Temporal lobe (tissue), 2 donors: ENCODE results near the gene FOSL2.

DNA sequence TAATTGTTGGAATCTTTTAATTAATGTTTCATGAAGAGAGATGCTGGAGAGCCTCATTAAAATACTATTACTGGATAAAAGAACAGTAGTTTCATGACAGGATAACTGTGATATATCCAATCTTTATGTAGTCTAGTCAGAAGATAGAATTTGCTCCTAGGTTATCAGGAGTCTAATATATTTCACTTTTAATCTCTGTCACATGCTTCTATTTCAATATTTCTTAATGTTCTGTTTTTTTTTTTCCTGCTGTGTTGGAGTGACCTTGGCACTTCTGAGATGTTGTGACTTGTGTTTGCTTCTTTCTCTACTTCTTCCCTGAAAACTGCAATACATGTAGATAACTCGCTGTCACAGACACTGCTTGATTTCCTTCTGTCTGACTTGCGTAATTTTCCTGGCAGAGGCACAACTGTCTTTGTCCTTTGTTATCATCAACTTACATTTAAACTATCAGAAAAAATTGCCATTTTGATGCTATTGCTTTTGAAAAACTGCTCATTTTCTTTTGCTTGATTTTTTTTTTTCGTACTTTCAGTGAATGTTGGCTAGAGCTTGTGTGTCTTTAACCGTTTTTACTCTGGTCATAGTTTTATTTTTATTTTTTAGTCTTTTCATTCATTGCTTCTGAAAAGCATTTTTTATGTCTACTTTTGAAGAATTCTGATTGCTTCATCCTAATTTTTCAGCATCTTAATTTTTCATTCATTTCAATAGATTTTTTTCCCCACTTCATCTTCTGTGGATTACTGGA is 69.0 kb downstream of the BABAM2 start:
- RAMPAGE, long total RNA, result no peak

GRCh38 chr2:27977813-27978528 is 87.4 kb downstream of the BABAM2 start:
- RAMPAGE, long total RNA, result no peak

DNA sequence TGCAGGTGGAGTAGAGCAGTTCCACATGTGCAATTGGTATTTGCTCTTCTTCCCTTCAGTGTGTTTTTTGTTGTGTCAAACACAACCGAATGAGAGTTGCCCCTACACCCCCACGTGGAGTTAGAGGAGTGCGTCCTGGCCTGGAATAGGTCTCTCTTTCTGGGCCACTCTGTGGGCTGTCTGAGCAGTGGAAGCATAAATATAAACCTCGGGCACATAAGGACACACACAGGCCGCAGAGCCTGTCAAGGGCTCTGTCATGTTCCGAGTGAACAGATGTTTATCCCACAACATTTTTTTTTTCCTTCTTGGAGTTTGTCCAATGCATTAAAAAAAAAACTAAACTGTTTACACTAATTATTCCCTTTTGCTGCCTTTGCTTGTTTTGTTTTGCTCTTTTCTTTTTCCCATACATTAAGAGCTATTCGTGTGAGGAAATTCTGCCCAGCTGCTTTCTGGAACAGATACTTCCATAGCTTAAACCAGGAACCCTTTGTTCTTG is 228.4 kb upstream of the FOSL2 start:
- RAMPAGE, long total RNA, result no peak

GRCh38 chr2:28275885-28276731 is 116.5 kb upstream of the FOSL2 start:
- RAMPAGE, long total RNA, result no peak

- RAMPAGE, long total RNA, result no peak
Observed at GRCh38 chr2:28392761-28393241, at the start of gene FOSL2. FOSL2 (plus strand) TSS chr2:28392858.

GRCh38 chr2:28395167-28395638 is 2.5 kb downstream of the FOSL2 start:
- RAMPAGE, long total RNA, result no peak

GRCh38 chr2:28403606-28404081 is 11.0 kb downstream of the FOSL2 start:
- RAMPAGE, long total RNA, result no peak

DNA sequence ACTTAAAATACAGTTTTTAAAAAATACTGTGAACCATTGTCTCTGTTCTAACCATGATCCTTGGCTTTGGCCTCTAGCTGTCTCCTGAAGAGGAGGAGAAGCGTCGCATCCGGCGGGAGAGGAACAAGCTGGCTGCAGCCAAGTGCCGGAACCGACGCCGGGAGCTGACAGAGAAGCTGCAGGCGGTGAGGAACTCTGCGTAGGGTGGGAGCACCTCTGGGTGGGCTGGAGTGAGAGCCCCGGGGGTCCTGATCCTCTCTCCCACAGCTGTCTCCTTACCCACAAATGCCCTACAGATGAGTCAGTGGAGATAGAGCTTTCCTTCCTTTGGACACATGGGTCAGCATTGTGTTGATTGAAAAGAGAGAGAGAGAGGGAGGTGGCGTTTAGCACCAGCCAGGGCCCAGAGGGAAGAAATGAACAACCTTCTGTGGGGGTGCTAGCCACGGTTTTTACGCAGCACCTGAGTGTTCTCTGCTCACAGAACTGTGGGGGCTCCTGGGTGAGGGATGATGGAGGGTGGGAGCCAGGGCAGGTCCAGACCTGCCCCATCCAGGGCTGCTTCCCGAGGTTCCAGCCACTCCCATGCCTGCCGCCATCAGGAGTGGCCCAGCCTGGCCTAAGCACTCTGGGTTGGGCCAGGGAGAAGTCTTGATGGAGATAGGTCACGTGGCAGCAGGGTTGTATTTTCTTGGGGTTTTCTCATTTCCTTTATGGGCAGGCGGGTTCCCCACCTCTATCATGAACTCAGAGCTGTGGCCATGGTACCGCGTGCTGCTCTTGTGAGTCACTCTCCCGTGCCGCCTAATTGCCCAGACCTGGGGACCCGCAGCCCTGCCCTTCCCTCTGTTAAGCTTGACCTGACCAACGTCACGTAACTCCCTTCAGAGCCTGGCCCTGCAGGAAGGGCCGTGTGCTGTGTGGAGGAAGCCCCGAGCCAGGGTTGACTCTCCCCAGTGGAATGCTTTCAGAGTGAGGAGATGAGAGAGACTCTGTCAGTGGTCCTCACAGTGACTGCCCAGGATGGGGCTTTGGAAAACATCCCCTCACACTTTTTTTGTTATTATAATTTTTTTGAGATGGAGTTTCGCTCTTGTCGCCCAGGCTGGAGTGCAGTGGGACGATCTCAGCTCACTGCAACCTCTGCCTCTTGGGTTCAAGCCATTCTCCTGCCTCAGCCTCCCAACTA is 16.4 kb downstream of the FOSL2 start:
- RAMPAGE, long total RNA, result no peak

DNA sequence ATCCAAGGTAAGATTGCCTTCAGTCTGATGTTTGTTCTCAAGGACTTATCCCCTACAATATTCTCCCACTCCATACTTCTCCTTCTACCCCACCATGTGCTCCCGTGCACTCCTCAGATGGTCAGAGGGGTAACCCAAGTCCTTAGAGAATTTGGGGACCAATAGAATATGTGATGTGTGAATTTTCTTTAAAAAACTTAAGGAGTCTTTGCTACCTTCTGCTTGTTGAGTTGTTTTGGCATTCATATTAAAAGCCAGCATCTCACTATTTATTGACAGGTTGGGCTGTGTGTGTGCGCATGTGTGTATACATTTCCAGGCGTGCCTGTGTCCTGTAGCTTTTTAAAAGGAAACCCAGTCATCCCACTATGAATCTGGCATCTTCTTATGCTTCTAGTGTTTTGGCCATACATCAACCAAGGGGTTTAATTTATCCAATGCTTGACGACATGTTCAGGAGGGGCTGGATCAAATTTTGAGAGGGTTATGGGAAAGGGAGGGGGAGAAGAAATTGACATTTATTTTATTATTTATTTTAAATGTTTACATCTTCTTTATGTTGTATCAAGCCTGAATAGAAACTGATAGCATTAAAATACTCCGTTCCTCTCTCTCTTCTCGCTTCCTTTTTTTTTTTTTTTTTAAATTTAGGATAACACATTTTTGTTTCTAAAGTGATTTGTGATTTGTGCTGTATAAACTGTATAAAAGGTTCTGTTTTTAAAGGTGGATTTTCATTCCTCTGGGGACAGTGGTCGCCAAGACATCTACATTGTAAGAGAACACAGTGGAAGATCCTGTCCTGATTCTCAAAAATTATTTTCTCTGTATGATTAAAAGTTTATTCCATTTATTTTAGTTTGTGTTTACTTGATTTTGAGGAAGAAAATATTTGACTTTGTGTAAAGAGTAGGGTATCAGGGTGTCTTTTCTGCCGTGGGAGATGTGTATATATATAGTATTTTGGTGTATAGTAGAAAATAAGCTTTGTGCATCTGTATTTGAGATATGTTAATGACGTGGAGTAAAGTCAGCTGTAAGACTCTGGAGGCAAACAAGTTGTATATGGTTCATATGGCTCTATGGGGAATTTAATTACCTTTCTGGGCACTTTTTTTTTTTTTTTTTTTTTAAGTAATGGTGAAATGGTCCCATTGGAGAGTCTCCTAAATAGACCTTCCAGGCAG is 23.6 kb downstream of the FOSL2 start:
- RAMPAGE, long total RNA, result no peak

DNA sequence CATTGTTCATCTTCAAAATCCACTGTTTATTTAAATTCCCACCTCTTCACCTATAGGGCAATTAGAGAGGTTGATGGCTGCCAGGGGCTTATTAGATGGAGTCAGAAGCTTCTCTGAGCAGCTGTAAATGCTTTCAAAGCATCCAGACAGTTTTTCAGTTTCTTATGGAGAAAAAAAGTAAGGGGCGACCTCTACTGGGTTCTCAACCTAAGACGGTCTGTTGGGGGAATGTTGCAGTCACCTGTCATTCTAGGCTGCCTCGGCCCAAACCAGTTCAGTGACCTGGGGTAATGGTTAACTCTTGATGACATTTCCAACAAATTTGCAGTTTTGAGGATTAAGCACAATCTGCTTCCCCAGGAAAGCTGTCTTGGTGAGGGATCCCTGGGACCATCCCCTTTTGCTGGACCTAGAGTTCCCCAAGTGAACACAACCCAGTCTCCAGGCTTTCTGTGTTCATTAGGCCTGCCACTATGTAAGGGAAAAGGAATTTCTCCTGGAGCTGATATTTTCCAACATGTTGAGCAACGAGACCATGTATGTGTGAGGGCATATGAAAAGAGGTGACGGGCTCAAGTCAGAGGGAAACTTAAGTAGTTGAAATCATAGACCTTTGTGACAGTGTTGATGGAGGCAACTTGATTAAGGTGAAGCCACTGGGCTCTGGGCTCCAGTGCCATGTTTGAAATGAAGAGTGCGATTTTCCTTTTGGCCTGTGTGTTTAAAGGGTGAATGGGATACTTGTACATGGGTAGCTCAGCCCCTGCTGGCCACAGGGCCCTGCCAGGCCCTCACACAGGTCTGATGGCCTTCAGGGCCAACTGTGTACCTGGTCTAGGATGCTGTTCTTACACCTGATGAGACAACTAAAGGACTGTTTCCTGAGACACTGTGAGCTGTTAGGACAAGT is 26.9 kb downstream of the FOSL2 start:
- RAMPAGE, long total RNA, result no peak

DNA sequence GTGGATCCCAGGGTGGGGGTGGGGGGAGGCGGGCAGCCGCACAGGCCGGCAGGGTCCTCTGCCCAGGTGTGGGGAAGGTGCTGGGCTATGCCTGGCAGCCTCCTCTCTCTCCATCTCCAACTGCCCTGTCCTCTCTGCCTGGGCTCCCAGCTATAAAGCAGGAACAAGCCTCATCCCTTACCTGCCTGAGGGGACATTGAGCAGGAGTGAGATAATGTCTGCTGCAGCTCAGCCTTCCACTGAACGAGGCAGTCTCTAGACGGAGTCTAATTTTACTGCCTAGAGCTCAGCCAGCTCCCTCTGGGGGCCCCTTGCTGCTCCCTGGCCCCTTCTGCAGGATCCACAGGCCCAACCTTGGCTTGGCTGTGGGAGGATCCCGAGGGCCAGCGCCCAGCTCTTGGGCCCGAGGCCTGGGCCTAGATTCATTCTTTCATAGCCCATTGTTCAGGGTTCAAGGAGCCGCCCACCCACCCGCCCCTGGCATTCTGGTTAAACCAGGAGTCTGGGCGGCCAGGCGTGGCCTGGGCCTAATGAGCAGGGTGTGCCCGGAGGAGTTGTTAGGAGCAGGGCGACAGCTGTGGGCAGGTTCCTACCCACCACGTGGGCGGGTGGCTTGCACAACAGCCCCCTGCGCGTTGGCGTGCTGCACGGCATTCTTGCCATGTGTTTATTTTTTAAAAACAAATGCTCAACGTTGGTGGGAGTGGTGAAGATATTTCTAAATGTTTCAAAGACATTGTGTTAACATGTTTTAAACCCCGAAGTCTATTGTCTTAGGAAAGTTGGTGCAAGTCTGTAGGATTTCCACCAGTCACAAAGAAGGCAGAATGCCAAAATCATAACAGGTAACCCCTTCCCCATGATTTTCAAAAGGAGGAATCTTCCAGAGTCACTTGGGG is 44.7 kb downstream of the FOSL2 start:
- RAMPAGE, long total RNA, result no peak

DNA sequence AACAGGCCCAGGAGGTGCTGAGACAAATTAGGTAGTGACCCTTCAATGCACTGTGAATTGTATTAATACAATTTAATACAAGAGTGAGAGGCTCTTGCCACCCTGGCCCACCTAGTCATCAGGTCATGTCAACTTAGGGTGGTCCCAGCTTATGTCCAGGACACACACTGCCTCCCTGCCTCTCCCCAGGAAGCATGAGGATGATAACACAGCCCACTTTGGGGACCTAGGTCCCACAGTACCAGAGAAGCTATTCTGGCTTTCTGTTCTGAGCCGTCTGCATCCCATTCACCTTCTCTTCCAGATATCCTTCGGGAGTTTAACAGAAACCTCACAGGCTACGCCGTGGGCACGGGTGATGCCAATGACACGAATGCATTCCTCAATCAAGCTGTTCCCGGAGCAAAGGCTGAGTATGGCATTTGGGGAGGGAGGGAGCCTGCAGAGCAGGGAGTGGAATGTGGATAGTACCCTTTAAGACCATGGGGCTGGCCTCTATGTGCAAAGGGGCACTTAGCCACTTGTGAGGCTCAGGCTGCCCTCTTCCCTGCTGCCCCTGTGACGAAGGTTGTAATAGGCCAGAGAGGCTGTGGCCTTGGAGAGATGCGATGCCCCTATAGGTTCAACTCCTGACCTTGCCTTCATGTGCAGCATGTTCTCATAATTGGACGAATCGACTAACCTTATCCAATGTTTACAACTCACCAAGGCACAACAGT is 102.6 kb downstream of the PLB1 start:
- RAMPAGE, long total RNA, result no peak

GRCh38 chr2:28601298-28602030 is 105.6 kb downstream of the PLB1 start:
- RAMPAGE, long total RNA, result no peak

- RAMPAGE, long total RNA, result no peak
Observed at GRCh38 chr2:28619831-28620581, 124.1 kb downstream of the PLB1 start.

DNA sequence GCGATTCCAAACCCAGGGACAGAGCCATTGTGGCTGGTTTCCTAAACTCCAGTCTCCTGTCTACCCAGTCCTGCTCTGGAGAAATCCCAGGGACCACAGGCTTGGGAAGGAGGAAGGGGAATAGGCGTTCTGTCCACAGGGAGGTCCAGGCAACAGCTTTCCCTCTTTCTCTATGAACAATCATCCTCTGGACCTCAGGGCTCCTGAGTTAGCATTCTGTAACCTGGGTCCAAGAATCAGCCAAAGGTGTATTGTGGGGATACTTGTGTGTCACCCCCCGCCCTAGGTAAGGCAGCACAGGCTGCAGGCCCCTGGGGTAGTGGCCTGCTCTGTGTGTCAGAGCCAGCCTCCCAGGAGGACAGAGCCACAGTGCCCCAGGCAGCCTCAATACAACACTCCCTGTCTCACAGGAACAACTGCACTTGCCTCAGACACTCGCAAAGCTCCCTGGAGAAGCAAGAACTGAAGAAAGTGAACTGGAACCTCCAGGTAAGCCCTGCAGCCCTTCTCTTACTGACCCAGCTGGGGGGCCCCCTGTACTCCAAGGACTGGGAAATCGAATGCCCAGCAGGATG is 121.4 kb upstream of the PPP1CB start:
- RAMPAGE, long total RNA, result no peak

DNA sequence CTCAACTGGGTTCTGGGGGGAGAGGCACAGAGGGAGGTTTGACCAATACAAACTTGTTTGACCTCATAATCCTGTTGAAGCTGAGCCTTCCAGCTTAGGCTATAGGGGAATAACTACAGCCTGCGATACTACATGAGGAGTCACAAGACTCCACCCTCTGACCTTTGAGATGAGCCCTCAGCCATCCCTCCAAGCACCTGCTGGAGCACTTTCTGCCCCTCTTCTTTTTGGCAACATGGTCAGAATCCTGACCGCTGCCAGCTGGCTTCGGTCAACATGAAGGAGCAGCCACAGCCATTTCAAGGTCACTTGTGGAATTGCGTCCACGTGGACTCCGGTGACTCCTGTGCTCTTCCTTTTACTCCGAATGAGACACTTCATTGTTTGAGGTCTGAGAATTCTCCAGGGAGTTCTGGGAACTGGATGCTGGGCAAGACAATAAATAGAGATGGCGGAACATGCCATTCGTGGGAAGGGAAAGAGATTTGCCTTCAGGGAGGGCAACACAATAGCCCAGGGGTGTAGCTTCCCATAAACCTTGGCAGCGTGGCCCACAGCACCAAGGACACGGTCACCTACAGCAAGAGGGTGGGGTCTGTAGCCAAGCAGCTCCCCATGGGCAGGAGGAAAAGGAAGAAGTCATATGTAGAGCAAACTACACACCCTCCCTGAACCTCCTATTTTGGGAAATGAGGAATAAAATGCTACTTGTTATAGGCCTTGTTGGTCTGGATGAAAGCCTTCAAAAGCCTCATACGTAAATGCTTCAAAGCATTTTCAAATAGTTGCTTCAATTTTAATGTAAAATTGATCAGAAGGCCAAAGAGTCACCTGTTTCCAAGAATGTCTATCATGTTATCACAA is 73.3 kb upstream of the PPP1CB start:
- RAMPAGE, long total RNA, result no peak

GRCh38 chr2:28750091-28750454 is 1.6 kb upstream of the PPP1CB start:
- RAMPAGE, long total RNA, result no peak

- RAMPAGE, long total RNA, result no peak
Observed at GRCh38 chr2:28754302-28754618, 2.6 kb downstream of the PPP1CB start.

- RAMPAGE, long total RNA, result no peak
Observed at GRCh38 chr2:29000512-29000802, 19.4 kb downstream of the TOGARAM2 start.

GRCh38 chr2:29017896-29018449 is 36.9 kb downstream of the TOGARAM2 start:
- RAMPAGE, long total RNA, result no peak